Lung (tissue), 4 donors: ENCODE measurements around a stretch of chr4.

DNA sequence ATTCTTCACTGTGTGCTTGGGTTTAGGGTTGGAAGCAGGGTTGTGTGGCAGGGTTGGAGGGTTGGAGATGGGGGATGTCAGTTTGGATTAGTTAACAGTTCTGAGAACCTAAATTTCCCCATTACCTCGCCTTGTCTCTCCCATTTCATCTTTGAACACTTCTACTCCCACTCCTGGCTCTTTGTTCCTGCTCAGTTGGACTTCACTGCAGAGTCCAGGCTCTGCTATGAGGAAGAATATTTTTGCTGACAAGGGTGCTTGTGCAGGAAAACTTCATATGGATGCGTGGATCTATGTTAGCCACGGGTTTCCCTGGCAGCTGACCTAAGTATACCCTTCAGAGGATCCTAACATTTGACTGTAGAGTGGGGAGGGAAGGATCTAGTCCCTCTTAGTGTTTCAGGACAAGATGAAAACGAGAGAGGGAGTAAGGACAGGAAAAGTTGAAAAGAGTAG lies 238.1 kb downstream of the ARHGAP10 start:
- PRO-cap, result no peak
- RAMPAGE, long total RNA, result no peak
- RRBS, result no CpG with 5 or more reads among the region's 4 CpGs

DNA sequence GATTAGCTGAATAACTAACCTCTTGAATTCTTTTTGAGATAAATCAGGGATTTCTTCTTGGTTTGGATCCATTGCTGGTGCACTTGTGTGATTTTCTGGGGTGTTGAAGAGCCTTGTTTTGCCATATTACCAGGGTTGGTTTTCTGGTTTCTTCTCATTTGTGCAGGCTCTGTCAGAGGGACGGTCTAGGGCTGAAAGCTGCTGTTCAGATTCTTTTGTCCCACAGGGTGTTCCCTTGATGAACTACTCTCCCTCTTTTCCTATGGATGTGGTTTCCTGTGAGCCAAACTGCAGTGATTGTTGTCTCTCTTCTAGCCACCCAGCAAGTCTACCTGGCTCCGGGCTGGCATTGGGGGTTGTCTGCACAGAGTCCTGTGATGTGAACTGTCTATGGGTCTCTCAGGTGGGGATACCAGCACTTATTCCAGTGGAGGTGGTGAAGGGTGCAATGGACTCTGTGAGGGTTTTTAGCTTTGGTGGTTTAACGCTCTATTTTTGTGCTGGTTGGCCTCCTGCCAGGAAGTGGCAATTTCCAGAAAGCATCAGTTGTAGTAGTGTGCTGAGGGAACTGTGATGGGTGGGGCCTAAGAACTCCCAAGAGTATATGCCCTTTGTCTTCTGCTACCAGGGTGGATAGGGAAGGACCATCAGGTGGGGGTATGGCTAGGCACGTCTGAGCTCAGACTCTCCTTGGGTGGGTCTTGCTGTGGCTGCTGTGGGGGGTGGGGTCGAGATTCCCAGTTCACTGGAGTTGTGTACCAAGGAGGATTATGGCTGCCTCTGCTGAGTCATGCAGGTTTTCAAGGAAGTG lies 250.1 kb downstream of the NR3C2 start:
- PRO-cap, result no peak
- RAMPAGE, long total RNA, result no peak
- RRBS, result no CpG with 5 or more reads among the region's 5 CpGs

- PRO-cap, result no peak
- RAMPAGE, long total RNA, result no peak
- RRBS, result no CpG with 5 or more reads among the region's 2 CpGs
These were observed 38.5 kb upstream of the DCLK2 start for GRCh38 chr4:150039619-150040233.

DNA sequence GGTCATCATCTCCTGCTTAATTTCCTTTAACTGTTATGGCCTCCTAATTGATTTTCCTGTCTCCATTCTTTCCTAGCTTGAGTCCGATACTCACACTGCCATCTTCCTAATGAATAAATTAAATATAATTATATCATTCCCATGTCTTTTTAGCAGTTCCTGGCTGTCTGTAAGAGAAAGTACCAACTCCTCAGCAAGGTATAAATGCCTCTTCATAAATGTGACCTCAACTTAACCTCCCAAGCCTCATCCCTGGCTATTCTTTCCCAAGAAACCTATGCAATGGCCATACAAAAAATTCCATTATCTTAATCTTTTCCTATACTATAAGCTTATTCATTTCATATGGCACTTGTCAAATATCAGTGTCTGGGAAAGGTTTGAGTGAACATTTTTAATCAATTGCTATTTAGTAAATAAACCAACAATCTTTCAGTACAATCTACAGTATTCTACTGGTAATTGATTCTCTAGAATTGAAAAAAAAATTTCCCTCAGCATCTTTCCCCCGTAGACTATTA lies 186.4 kb upstream of the MAB21L2 start:
- PRO-cap, result no peak
- RAMPAGE, long total RNA, result no peak
- RRBS, result no CpG with 5 or more reads among the region's 2 CpGs

DNA sequence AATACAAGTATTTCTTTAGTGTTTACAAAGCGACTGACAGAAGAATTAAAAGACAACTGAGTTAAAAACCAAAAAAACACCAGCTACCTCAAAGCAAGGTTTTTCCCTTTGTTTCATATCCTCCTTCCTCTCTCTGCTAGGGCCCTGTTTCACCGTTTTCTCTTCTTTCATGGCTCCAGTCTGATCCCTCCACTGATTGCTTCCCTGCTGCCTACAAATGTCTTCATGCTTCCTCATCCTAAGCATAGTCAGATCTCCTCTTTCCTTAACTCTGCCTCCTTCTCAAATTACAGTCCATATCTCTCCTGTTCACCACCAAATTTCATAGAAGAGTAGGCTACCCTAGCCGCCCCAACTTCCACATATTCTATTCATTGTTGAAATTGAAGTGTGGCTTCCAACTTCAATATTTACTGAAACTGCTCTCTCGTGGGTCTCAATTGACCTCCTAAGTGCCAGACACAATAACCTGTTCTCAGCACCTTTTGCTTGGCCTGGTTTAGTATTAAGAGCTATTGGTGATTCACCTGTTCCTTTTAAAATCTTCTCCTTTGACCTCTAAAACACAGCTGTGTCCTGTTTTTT lies 85.1 kb downstream of the RPS3A start:
- PRO-cap, result no peak
- RAMPAGE, long total RNA, result no peak
- RRBS, result no CpG with 5 or more reads among the region's 4 CpGs

DNA sequence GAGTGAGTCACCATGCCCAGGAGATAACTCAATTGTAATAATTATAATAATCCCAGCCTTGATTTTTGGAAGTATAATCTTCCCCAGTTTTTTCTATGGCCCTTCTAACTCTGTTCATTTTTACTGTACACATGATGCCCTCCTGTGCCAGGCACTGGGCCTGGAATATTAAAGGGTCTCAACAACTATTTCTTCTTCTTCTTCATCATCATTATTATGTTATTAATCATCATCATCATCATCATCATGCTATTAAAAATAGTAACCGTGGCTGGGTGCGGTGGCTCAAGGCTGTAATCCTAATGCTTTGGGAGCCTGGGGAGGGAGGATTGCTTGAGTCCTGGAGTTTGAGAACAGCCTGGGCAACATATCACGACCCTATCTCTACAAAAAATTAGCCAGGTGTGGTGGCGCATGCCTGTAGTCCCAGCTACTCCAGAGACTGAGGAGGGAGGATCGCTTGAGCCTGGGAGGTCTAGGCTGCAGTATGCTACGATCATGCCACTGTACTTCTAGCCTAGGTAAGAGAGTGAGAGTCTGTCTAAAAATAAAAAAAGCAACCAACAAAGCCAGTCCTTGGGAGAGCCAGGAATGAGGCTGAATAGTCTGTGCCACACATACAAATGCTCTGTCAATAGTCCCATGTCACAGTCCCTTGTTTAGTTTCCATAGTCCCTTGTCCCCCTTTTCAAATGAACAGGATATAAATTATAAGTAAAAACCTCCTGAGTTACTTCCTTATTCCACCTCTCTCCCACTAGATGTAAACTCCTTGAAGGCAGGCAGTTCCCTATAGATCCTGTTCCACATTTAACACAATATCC lies 19.4 kb upstream of the PRSS48 start:
- PRO-cap, result no peak
- RAMPAGE, long total RNA, result no peak
- RRBS, result no CpG with 5 or more reads among the region's 6 CpGs

DNA sequence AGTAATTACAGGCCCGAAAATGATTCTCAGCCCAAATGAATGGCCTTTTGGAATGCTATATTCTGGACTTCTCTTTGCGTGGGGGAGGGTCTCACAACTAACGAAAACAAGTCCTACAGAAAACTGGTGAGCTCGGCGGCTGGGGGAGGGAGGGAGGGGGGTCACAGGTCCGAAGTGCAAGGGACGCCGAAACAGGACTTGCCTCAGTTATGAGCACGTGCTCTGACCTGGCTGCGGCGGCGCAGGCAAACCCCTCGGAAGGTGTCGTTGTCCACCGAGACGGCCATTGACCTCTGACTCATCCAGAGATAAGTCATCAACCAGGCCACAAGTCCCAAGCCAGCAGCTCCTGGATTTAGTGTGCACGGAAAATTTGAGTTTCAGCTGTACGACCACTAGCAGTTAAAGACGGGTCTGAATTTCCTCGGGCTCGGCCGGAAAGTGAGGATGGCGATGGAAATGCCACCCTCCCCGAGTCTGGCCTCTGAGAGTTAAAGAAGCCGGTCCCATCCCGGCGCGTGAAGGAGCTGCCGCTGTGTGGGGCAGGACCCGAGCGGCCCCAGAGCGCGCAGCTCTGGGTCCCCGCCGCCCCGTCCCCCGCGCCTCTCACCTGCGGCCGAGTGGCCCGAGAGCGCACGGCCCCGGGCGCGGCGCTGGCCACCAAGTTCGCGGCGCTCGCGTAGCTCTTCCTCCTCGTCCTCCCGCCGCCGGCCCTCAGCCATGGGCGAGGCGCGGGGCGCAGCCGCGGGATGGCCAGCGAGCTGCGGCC lies 590 bp downstream of the SH3D19 start:
- PRO-cap, result bidirectional peak, plus-strand start at position 717 of the sequence, minus-strand start at position 716 of the sequence
- RAMPAGE, long total RNA, result no peak
- RRBS, result 1% methylated on average over 34 of the region's 64 CpGs

GRCh38 chr4:151407412-151408291 lies 1.3 kb upstream of the FHIP1A start:
- PRO-cap, result no peak
- RAMPAGE, long total RNA, result no peak
- RRBS, result 7% methylated on average over 3 of the region's 28 CpGs

GRCh38 chr4:151540507-151541211 lies 131.7 kb downstream of the FHIP1A start:
- PRO-cap, result no peak
- RAMPAGE, long total RNA, result no peak
- RRBS, result no CpG with 5 or more reads among the region's 3 CpGs

- PRO-cap, result no peak
- RAMPAGE, long total RNA, result no peak
- RRBS, result no CpG with 5 or more reads among the region's 13 CpGs
These were observed 69.1 kb downstream of the GATB start for GRCh38 chr4:151691507-151692258.

- PRO-cap, result no peak
- RAMPAGE, long total RNA, result no peak
- RRBS, result no CpG with 5 or more reads among the region's 3 CpGs
These were observed 38.3 kb upstream of the GATB start for GRCh38 chr4:151799116-151799475.

DNA sequence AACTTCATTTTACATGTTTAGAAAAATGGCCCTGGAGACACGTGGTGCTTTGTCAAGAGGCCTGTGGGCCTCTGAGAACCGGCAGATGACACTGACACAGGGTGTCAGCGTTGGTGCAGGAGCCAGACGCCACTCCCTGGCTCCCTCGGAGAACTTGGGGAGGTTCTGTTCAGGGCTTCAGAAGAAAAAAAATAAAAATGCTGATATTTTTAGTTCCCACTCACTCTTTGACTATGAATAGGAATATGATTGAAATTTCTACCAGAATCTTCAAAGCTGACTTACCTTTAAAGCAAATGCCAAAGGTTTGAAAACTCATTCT lies 190.9 kb upstream of the GATB start:
- PRO-cap, result no peak
- RAMPAGE, long total RNA, result no peak
- RRBS, result no CpG with 5 or more reads among the region's 5 CpGs

- PRO-cap, result no peak
- RAMPAGE, long total RNA, result no peak
These were observed 311.9 kb downstream of the FBXW7 start for GRCh38 chr4:152224013-152224309.

GRCh38 chr4:152325822-152326371 lies 210.0 kb downstream of the FBXW7 start:
- PRO-cap, result no peak
- RAMPAGE, long total RNA, result no peak
- RRBS, result no CpG with 5 or more reads among the region's 6 CpGs

GRCh38 chr4:152485739-152486220 lies 50.1 kb downstream of the FBXW7 start:
- PRO-cap, result no peak
- RAMPAGE, long total RNA, result no peak
- RRBS, result no CpG with 5 or more reads among the region's 4 CpGs

GRCh38 chr4:152507203-152507402 lies 28.8 kb downstream of the FBXW7 start:
- PRO-cap, result no peak
- RAMPAGE, long total RNA, result no peak
- RRBS, result no CpG with 5 or more reads among the region's 1 CpG

- PRO-cap, result no peak
- RAMPAGE, long total RNA, result no peak
- RRBS, result no CpG with 5 or more reads among the region's 1 CpG
These were observed 11.0 kb downstream of the FBXW7 start for GRCh38 chr4:152524835-152525253.

DNA sequence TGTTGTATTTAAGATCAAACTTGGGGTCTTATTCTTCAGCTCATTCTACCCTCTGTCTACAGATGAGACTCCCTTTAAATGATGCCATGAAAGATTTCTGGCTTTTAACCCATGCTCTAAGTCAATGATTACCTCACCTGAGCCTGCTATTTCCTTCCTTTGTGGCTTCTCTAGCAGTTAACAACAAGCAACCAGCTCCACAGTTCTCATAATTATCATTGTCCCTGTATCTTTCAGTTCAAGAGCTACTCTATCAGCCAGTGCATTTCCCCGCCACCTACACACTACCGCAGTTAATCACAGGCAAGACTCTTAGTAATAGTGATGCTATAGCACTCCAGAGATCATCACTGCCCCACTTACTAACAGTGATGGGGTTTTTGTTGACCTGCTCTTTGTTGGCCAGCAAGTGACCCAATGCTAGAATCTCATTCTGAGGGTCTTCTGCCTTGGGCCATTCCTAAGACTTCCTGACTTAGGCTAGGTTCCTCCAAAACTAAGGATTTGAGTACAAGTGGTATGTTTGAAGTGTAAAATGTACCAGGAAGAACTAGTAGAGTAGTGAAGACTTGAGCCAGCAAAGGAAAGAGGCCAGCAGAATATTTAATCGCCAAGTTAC lies 18.4 kb upstream of the FBXW7 start:
- PRO-cap, result no peak
- RAMPAGE, long total RNA, result no peak
- RRBS, result no CpG with 5 or more reads among the region's 3 CpGs

- PRO-cap, result no peak
- RAMPAGE, long total RNA, result no peak
- RRBS, result 3% methylated on average over 21 of the region's 61 CpGs
These were observed 468 bp downstream of the FHDC1 start for GRCh38 chr4:152936500-152937081.

GRCh38 chr4:152938572-152939034 lies 2.5 kb downstream of the FHDC1 start:
- PRO-cap, result no peak
- RAMPAGE, long total RNA, result no peak
- RRBS, result no CpG with 5 or more reads among the region's 4 CpGs